GM06990 (cell line): ENCODE data around the gene SLCO3A1.

- RRBS: no CpG with 5 or more reads among the region's 1 CpG
Measured at GRCh38 chr15:90454760-90454980, 66.6 kb downstream of the IQGAP1 start.

DNA sequence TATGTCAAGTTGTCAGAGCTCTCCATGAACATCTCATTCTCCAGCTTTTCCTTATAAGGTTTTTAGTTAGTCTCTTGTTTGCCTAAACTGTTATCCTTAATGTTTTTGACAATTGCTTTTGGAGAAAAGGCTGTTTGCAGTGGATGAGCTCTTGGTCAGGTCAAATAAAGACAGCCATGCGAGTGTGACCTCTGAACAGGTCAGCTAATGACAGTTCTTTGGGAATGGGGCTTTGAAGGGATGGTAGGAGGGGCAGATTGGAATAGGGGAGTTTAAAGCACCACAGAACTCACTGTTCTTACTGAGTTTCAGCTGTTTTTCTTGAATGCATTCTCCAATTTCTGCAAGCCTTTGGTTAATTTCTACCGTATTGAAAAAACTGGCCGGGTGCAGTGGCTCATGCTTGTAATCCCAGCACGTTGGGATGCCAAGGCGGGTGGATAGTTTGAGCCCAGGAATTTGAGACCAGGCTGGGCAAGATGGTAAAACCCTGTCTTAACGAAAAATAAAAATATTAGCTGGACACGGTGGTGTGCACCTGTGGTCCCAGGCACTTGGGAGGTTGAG lies 69.3 kb upstream of the CRTC3 start:
- RRBS: no CpG with 5 or more reads among the region's 7 CpGs

- RRBS: no CpG with 5 or more reads among the region's 2 CpGs
Measured at GRCh38 chr15:90553094-90553370, 23.3 kb downstream of the CRTC3 start.

DNA sequence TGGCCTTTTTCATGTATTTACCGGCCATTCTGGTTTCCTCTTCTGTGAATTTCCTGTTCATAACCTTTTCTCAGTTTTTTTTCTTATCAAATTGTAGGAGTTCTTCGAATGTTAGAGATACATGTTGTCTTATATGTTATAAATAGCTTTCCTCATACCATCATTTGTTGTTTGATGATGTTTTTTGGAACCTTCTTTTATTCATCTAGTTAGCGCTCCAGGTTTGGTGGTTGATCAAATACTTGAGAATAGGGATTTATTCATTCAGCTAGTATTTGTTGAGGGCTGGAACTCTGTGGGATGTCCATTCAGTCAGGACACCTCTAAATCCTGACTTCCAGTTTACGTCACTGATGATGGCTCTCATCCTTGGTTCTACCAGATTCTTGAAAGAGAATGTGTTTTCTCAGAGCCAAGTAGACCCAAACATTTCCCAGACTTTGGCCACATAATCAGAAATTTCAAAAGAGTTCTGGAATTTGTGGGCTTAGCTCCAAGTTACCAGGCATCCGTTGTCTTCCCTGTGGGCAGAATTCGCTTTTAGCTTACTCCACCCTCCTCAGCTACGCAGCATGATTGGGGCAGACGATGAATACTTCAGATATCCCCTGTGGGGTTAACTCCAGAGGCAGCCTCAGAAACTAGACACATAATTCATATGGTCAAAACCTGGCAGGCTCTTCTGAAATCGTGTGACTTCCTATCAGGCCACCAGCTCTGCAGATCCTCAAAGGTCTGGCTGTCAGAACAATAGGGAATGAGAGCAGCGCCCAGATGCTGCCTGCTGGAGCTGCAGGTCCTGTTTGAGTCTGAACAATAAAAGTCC lies 30.4 kb downstream of the CRTC3 start:
- RRBS: no CpG with 5 or more reads among the region's 10 CpGs

DNA sequence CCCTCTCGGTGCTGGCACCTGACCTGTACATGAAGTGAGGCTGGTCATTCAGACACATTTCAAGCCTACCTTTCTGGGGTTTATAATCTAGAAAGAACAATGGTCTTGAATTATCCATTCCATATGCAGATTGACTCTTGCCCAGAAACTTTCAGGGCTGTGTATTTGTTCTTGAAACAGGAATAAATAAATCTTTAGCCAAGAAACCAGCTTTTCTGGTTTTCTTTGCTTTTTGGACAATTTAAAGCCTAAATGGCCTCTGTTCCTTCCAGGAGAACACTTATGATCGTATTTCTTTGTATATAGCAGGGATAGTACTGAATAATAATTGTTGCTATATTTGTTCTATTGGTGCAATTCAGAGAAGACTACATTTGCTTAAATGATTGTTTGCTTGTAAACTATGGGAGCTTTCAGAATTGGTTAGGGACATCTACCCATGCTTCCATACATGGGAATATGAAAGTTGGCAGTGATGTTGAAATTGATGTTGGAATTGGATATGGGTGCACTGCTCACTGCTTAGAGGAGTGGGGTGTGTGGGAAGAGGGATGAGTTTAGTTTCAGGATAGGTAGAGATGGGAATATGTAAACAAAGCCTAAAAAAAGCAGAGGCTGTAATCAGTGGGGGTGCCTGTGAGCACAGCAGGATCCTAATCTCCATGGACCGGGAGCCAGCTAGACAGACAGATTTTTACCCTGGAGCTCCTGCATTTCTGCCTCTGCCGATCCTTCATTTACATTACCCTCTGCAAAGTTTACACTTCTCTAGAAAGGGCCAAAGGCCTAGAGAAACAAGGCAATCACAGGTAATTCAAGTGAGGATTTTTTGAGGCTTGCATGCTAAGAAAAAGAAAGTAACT lies 79.3 kb downstream of the CRTC3 start:
- RRBS: no CpG with 5 or more reads among the region's 4 CpGs

DNA sequence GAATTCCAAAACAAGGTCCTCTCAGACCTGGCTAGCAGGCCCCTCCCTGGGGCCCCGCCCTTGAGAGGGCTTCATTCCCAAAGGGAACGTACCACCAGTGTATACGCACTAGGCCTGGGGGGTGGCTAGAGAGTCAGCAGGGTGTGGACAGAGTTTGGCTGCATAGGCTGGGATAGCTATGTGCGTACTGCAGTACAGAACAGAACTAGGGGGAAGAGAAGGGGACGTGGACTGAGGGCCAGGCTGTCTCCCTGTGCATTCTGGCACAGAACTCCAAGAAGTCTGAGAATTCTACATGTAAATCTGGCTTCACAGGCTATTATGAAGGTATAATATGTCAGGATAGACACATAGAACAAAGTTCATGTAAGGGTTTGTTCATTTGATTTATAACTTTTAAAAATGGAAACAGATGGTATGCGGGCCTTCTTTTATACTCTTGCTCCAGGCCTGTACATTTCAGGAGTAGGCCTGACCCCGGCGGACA lies 92.4 kb upstream of the BLM start:
- RRBS: no CpG with 5 or more reads among the region's 8 CpGs

GRCh38 chr15:90665501-90666295 lies 51.4 kb upstream of the BLM start:
- RRBS: 4% methylated on average over 7 of the region's 50 CpGs

DNA sequence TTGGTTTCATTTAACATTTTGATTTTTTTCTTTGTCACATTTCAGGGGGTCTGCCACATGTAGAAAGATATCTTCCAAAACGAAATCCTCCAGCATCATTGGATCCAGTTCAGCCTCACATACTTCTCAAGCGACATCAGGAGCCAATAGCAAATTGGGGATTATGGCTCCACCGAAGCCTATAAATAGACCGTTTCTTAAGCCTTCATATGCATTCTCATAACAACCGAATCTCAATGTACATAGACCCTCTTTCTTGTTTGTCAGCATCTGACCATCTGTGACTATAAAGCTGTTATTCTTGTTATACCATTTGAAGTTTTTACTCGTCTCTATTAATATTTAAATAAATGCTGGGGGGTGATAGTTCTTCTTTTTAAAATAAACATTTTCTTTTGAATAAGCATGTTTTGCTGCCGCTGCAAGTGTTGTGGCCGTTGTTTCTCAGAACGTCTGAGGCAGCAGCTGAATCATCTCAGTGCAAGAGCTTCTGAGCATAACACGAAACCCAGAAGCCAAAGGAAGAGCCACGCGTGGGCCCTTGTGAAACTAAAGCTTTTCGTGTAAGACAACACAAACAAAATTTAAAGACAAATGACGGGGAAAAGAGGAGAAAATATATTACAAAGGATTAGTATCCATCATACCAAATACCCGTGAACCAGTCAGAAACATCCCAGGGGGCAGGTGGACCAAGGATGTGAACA lies 53.2 kb upstream of the FURIN start:
- RRBS: no CpG with 5 or more reads among the region's 15 CpGs

GRCh38 chr15:90819455-90819772 lies 49.0 kb upstream of the FURIN start:
- RRBS: no CpG with 5 or more reads among the region's 1 CpG

DNA sequence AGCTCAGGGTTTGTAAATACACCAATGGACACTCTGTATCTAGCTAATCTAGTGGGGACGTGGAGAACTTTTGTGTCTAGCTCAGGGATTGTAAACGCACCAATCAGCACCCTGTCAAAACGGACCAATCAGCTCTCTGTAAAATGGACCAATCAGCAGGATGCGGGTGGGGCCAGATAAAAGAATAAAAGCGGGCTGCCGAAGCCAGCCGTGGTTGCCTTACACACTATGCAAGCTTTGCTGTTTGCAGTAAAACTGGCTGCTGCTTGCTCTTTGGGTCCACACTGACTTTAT lies 42.2 kb upstream of the FURIN start:
- RRBS: no CpG with 5 or more reads among the region's 7 CpGs

DNA sequence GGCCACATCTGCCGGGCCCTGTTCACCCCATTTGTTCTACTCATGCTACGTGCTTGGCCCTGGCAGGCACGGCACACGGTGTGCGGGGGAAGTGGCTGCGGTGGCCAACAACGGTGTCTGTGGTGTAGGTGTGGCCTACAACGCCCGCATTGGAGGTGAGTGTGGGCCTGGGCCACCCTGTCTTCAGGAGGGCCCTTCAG lies 6.9 kb upstream of the FES start:
- RRBS: no CpG with 5 or more reads among the region's 9 CpGs

GRCh38 chr15:90949205-90950309 lies 5.1 kb upstream of the RCCD1 start:
- RRBS: 100% methylated on average over 3 of the region's 32 CpGs

DNA sequence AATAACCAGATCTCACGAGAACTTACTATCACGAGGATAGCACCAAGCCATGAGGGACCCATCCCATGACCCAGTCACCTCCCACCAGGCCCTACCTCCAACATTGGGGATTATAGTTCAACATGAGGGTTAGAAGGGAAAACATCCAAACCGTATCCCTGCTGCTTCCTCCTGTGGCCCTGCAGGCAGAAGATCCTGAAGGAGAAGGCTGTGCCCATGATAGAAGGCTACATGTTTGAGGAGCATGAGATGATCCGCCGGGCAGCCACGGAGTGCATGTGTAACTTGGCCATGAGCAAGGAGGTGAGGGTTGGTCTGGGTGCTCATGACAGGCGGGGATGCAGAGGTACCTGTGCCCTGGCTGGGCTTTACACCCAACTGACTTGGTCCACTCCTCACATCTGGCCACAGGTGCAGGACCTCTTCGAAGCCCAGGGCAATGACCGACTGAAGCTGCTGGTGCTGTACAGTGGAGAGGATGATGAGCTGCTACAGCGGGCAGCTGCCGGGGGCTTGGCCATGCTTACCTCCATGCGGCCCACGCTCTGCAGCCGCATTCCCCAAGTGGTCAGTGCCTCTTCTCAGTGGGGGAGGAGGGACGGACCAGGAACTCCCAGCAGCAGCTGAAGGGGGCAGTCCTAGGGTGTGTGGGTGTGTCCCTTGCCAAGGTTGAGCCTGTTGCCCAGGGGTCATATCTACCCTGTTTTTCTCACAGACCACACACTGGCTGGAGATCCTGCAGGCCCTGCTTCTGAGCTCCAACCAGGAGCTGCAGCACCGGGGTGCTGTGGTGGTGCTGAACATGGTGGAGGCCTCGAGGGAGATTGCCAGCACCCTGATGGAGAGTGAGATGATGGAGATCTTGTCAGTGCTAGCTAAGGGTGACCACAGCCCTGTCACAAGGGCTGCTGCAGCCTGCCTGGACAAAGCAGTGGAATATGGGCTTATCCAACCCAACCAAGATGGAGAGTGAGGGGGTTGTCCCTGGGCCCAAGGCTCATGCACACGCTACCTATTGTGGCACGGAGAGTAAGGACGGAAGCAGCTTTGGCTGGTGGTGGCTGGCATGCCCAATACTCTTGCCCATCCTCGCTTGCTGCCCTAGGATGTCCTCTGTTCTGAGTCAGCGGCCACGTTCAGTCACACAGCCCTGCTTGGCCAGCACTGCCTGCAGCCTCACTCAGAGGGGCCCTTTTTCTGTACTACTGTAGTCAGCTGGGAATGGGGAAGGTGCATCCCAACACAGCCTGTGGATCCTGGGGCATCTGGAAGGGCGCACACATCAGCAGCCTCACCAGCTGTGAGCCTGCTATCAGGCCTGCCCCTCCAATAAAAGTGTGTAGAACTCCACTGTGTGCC lies 1.5 kb upstream of the RCCD1 start:
- RRBS: no CpG with 5 or more reads among the region's 24 CpGs

DNA sequence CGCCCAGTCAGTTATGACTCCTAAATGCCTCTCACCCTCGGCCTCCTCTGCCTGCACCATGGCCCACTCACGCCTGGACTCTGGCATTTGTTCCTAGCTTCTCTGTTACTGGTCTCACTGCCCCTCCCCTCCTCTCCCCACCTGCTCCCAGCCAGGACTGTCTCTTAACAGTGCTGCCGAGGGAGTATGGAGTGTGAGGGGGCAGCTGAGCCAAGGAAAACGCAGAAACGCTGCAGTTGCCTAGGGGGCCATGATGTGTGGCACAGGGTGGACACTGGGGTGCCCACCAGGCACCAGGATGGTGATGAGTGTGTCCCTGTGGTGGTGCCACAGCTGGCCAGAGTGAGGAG lies 3.1 kb downstream of the RCCD1 start:
- RRBS: no CpG with 5 or more reads among the region's 6 CpGs

- RRBS: no CpG with 5 or more reads among the region's 29 CpGs
Measured at GRCh38 chr15:90960631-90961834, 6.3 kb downstream of the RCCD1 start.

DNA sequence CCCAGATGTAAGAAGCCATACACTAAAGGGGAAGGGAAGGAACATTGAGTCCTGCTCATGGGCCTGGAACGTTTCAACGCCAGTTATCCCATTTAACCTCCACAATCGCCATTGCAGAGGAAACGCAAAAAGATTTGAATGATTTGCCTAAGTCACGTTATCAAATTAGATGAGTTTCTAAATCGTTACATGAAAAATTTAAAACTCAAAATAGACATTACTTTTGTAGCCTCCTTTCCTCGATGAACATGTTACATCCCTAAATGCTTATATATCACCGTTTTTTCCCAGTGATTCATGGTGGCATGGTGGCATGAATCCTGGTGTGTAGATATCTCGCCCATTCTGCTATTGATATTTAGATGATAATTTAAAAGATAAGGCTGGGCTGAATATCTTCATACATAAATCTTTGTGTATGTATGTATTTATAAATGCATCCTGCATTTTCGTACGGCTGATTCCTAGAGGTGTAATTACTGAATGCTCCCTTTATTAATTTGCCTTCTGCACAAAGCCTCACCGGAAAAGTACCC lies 741 bp upstream of the PRC1 start:
- RRBS: no CpG with 5 or more reads among the region's 12 CpGs

- RRBS: no CpG with 5 or more reads among the region's 9 CpGs
Measured at GRCh38 chr15:91263979-91264688, 164.1 kb downstream of the SV2B start.

- RRBS: no CpG with 5 or more reads among the region's 1 CpG
Measured at GRCh38 chr15:91407385-91407595, 307.2 kb downstream of the SV2B start.

DNA sequence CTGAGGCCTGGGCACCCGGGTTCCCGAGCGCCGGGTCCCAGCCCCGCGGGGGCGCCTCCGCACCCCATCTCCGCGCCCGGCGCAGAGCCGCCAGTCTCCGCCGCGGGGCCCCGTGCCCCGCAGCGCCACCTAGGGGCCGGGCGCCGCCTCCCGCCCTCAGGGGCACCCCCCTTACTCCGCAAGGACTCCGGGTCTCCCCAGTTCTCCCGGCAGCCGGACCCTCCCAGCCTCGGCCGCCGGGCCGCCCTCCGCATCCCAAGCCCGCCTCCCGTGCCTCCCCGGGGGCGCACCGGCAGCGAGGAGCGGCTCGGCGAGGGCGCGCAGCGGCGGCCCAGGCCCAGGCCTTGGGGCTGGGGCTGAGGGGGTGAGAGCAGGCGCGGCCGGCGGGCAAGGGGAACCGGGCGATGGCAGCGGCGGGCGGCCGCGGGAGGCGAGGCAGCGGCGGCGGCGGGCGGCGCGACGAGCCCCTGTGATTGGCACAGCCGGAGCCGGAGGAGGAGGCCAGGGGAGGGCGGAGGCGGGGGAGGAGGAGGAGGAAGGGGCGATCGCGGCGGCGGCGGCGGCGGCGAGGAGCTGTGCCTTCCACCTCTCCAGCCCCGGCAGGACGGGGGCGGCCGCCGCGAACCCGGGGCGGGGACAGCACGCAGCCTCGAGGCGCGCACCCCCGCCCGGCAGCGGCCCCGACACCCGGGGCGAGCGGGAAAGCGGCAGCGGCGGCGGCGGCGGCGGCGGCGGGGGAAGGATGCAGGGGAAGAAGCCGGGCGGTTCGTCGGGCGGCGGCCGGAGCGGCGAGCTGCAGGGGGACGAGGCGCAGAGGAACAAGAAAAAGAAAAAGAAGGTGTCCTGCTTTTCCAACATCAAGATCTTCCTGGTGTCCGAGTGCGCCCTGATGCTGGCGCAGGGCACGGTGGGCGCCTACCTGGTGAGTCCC lies at the start of gene SLCO3A1:
Gene SLCO3A1, plus strand, starts transcription at position 542 of the 931 bp plus-strand sequence.
- RRBS: 4% methylated on average over 66 of the region's 122 CpGs

DNA sequence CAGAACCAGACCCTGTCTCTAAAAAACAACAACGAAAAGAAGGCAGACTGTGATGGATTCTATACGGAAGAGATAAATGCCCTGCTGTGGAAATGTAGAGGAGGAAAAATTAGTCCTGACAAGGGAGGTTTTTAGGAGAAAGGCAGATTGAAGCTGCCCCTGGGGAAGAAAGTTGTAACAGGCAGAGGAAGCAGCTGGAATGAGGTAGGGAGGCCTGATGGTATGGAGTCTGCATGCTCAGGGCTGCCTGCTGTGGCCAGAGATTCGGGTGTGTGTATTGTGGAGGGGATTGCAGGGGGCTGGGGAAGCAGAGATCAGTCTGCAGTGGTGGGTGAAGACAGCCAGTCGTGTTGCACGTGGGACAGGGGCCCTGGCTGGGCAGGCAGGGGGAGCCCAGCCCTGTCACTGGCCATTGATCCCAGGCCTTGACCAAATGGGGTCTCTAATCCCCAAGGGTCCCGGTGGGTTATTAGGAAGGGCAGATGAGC lies 96.5 kb downstream of the SLCO3A1 start:
- RRBS: 43% methylated on average over 1 of the region's 6 CpGs